ENCODE measurements around the genes TLR3 and MTNR1A.

- PRO-cap = no peak
Observed at GRCh38 chr4:186051165-186051519, 17.8 kb upstream of the TLR3 start.

DNA sequence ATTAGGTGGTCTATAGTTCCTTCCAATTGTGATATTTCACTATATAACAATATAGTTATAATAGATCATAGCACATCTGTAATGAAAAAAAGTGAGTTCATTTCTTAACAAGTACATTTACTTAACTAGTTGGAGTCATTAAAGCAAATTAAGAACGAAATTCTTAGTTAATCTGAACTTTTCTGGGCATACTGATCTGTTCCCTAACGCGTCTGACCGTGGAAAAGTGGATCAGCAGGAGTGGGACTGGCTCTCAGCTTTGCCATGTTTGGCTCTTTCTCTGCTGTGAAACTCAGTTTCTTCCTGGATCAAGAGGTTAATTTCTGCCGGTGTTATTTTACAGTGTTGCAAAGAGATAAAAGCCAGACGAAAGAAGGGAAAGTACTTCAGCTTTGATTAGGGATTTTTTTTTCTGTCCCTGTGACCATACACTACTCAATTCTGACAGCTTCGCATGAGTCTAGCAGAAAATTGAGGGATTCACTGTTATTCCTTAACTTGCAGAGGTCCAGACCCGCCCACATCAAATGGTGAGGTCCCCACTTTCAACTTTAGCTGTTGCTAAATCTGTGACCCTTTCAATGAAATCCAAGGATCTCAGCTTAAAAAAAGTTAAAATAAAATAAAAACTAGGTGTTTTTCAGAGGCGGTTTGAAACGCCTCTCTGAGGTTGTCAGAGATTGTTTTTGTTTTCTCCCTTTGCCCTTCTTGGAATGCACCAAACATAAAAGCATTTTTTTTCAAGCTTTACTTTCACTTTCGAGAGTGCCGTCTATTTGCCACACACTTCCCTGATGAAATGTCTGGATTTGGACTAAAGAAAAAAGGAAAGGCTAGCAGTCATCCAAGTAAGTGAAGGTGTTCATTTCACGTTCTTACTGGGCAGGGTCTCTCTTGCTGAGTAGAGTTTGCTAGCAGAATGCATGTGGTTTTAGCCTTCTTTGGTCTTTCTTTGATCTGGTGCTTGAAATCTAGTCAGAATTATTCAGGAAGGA lies at the start of gene TLR3:
TSS of gene TLR3 (plus strand) at position 756 of the 995 bp plus-strand sequence.
- PRO-cap = no peak

GRCh38 chr4:186144392-186145261 lies 46.7 kb upstream of the CYP4V2 start:
- PRO-cap = bidirectional peak, plus-strand start at chr4:186144874, minus-strand start at chr4:186144708; bidirectional peak, plus-strand start at chr4:186145108, minus-strand start at chr4:186145201

GRCh38 chr4:186203146-186203970 lies 12.0 kb downstream of the CYP4V2 start:
- PRO-cap = no peak

DNA sequence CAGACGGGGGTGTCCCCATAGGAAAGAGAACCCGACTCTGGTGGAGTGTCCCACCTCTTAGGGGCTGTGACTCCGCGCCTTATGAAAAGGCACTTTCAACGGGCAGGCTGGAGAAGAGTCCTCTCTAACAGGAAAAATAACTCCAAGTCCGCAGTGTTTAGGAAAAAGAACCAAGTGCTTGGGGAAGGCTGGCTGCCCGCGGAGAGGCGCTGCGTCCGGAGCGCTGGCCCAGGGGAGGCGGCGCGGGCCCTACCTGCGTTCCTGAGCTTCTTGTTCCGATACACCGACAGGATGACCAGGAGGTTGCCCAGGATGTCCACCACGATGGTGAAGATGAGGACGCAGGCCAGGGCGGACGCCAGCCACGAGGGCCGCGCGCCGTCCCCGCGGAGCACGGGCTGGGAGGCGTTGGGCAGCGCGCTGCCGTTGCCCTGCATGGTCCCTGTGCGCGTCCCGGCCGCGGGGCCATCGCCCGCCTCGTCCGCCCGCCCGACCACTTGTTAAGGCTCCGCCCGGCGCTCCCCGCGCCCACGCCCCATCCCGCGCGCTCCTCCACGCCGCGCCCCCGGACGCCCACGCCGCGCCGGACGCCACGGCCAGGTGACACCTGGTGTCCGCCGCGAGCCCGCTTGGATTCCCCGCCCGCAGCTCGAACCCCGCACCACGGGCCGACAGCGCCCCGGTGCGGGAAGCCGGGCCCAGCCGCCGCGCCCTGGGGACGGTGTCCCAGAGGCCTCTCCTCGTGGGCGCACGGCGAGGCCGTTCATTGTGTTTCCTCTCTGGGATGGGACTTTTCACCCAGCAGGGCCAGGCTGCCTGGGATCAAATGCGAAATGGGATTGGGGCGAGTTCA lies at the start of gene MTNR1A:
TSS of gene MTNR1A (minus strand) at position 639 of the 853 bp plus-strand sequence.
- PRO-cap = no peak

- PRO-cap = no peak
Observed at GRCh38 chr4:186684559-186685388, 38.9 kb downstream of the FAT1 start.

DNA sequence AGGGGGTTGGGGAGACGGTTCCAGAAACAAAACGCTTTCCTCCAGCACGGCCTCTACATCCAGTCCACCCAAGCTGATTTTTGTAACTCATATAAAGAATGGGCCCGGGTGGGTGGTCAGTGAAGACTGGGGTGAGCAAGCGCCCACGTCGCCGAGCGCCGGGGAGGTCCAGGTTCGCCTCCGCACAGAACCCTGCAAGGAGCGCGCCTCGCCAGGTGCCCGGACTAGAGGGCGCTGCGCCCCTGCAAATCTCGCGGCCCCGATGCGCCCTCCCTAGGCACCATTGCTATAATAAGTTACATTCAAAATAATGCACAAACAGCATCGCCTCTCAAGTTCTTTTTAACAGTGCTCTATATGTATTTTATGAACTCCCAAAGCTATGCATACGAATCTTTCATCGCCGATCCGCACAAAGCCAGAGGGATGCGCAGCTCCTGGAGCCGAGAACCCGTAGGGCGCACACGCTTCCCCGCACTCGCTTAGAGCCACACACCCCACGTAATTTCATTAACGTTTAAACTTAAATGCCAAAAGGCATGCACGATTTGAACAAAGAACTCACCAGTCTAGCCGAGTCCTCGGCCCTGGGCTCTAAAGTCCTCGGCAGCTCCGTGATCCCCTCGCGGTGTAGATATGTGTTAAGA lies 2.3 kb upstream of the FAT1 start:
- PRO-cap = unidirectional peak, minus-strand start at position 170 of the sequence

GRCh38 chr4:186840083-186840939 lies 116.7 kb upstream of the FAT1 start:
- PRO-cap = no peak

DNA sequence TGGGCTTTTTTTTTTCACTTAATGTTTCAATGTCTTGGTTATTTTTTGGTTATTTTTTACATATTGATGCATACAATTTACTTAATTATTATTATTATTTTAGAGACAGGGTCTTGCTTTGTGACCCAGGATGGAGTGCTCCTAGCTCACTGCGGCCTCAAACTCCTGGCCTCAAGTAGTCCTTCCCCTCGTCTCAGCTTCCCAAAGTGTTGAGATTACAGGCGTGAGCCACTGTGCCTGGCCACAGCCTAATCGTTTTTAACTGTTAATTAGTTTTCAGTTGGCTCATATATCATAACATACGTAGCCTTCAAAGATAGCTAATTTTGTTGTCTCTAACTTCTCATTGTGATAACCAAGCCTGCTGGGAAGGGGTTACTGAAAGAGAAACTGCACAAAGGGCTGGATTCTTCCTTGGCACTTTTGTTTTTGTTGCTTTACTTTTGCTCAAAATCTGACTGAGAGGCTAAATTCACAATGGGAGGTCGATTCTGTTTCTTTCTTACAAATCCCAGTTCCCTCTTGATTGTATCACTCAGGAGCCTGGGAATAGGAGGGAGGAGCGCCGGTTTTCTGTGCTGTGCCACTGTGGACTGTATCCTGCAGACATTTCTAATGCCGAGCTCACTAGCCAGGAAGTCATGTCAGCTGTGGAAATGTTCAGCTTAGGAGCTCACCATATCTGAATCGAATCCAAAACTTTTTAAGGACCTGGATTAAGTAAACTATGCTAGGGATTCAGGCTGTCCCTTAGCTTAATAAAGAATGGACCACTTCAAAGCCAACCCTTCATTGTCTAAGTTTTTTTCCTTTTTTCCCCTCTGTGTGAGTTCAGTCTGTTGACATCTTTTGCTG lies 120.4 kb upstream of the FAT1 start:
- PRO-cap = no peak

- PRO-cap = no peak
Observed at GRCh38 chr4:186845076-186845920, 121.6 kb upstream of the FAT1 start.

GRCh38 chr4:186903981-186904709 lies 180.5 kb upstream of the FAT1 start:
- PRO-cap = no peak

DNA sequence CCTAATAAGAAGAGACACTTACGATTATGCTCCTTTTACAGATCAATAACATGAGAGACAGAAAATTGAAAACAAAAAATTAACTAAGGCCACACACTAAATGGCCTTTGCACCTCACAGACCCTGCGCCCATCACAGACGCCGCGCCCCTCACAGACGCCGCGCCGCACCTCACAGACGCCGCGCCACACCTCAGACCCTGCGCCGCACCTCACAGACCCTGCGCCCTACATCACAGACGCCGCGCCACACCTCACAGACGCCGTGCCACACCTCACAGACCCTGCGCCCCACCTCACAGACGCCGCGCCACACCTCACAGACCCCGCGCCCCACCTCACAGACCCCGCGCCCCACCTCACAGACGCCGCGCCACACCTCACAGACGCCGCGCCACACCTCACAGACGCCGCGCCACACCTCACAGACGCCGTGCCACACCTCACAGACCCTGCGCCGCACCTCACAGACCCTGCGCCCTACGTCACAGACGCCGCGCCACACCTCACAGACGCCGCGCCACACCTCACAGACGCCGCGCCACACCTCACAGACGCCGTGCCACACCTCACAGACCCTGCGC lies 657.3 kb downstream of the TRIML1 start:
- PRO-cap = no peak

GRCh38 chr4:189739169-189739533 lies 201.5 kb upstream of the FRG1 start:
- PRO-cap = no peak

- PRO-cap = no peak
Observed at GRCh38 chr4:189787289-189787805, 153.3 kb upstream of the FRG1 start.

- PRO-cap = no peak
Observed at GRCh38 chr4:189915312-189915654, 25.4 kb upstream of the FRG1 start.

All from LUHMES (cell line).